Left cardiac atrium (tissue), 1 donor: ENCODE measurements around a stretch of chr15.

DNA sequence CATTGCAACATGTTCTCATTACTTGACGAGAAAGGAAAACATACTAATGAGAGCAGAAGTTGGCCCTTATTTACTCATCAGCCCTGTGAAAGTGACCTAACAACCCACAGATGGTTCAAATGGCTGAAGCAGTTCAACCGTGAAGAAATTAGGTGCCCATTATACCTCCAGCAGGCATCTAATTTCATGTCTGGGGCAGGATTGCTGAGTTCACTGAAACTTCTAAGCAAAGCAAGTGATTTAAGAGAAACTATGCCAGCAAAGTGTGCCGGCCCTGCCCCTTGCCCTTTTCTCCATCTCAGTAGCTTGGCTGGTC, 9.0 kb downstream of the AQP9 start:
- PRO-cap: no peak

- PRO-cap: no peak
Observed at GRCh38 chr15:58228771-58229089, 90.5 kb downstream of the AQP9 start.

- PRO-cap: no peak
Observed at GRCh38 chr15:58229115-58229930, 91.1 kb downstream of the AQP9 start.

DNA sequence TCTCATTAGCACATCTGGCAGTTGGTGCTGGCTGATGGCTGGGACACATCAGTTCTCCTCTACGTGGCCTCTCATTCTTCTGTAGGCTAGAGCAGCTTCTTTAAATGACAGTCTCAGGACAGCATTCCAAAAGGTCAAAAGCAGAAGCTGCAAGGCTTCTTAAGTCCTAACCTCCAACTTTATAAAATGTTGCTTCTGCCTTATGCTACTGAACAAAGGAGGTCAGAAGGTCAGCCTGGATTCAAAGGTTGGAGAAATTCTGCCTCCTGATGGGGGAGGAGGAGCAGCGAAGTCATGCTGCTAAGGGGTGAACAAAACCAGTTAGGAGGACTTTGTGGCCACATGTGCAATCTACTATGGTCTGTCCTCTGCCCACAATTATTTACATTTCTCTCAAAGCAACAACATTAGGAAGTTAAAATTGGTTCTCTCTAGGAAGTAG, 144.1 kb downstream of the AQP9 start:
- PRO-cap: no peak

DNA sequence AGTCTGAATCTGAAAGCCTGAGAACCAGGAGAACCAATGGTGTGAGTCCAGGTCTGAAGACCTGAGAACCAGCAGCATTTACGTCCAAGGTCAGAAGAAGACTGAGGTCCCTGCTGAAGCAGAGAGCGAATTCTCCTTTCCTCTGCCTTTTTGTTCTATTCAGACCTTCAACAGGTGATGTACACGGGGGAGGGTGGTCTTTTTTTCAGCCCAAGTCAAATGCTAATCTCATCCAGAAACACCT, 144.7 kb downstream of the AQP9 start:
- PRO-cap: no peak

DNA sequence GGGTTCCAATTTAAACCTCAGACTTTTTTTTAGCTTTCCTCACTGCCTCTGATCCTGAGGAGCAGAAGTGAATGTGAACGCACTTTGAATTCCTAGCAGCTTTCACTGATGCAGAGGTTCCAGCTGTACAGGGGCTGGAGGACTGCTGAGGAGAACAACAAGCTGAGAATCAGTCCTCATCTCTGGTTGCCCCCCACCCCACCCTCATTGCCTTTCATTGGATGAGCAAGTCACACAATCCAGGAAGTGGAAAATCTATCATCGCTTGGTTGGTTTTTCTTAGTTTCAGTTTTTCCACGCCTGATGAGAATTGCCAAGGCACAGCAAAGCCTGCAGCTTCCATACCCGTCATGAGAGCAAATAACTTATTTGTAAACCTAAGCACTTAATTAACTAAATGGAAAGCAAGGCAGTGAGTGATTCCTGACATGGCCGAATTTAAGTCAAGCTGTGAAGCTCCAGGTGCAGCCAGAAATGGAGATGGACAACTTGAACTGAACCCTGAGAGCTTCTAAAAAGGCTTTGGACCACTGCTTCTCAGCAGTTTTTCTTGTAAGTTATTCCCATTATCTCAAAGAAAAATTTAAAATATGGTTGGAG, 21.4 kb upstream of the LIPC start:
- PRO-cap: no peak

- PRO-cap: no peak
Observed at GRCh38 chr15:58423161-58423528, 8.6 kb upstream of the LIPC start.

DNA sequence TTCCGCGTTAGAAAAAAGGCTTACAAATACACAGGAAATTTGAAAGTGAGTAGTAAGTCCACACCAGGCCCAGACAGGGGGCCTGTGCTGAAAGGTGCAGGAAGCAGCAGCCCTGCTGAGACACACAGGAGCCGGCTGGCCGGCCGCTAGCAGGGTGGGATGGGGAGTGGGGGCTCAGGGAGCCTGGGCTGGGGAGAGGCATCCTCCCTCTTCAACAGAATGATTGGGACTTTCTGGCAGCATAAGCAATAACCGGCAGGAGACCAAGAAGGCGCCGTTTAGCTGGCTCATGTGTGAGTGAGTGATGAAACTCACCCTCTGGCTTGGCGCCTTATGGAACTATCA, 13.1 kb downstream of the LIPC start:
- PRO-cap: no peak

GRCh38 chr15:58458913-58459495, 27.2 kb downstream of the LIPC start:
- PRO-cap: no peak

DNA sequence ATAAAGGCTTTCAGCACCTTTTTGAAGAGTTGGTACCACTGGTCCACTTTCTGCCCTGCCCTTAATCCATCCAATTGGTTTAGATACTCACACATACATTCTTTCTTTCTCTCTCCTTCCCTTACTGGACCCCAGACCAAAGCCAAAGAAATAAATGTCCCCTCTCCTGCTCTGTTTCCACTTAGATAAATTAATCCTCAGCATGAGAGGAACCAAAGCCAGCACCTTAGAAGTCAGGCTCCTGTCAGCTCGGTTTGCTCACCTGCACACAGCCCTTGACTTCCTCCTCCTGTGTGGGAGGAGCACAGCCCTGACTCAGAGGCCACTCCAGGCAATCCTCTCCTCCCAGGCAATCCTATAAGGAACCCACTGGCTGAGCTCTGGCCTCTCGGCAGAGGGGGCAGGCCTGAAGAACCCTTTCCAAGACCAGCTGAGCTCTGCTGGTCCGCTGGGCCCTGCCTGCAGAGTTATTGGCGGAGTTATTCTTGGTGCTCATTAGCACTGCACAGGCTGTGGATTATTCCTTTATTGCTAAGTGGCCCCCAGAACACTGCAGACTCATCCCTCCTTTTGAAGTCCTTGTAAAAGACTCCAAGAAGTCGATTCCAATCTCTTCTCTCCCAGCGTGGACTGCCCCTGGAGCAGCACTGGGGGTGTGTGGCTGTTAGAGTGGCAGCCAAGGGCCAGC, 30.8 kb downstream of the LIPC start:
- PRO-cap: no peak

GRCh38 chr15:58467082-58467656, 35.4 kb downstream of the LIPC start:
- PRO-cap: no peak

GRCh38 chr15:58475489-58476071, 43.8 kb downstream of the LIPC start:
- PRO-cap: no peak

DNA sequence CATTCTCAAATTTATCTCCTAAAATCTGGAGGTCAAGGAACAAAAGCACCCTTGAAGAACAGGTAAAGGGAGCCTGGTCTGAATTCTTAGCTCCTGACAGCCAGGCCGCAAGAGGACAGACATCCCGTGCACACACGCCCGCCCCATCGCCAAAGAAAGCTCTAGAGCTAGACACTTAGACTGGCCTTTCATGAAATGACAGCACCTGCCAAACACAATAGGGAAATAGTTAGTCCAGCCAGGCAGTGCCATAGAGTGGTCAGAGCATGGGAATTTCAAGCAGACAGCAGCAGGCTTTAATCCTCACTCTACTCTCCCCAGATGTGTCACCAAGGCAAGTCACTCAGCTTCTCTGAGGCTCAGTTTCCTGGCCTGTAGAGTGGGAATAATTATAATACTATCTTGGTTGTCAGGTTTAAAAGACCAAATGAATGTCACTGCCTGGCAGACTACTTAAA, 59.3 kb downstream of the LIPC start:
- PRO-cap: no peak

DNA sequence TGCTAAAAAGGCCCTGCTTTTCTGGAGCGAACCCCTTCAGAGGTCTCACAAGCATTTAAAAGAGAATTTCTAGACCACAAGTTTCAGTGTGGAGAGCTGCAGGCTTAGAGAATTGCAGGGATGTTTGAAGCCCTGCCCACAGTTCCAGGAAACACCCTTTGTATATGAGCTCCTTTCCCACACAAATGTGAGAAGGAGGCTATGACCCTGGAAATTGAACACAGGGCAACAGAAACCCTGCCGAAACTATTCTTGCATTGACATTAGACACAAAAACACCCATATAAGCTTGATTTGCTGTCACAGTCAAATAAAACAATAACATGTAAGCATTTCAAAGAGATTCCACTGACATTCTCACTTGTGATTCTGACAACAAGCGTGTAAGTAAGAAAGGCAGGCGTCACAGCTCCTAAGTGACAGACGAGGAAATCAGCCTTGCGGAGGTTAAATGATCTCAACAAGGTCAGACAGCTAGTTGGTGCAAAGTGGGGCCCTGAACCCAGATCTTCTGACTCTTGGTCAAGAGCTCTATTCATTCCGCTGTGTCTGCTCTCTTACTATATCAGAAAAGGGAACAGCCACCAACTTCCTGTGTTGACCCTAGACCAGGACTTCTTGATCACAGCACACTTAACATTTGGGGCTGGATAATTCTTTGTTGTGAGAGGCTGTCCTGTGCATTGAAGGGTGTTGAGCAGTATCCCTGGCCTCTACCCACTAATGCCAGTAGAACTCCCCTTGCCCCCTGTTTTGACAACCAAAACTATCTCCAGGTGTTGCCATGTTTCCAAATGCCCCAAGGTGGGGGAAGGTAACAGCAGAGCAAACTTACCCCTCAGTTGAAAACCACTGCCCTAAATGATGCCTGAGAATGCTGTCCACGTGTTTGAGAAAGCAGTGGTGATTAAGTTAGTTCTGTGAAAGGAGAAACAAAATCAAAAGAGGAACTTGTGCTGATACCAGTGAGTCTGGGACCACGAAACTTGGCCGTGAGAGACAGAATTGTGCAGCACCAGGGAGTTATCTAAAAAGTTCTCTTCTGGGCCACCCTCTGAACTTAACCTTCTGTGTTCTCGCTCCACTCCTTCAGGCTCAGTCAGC, 86.0 kb downstream of the LIPC start:
- PRO-cap: no peak

DNA sequence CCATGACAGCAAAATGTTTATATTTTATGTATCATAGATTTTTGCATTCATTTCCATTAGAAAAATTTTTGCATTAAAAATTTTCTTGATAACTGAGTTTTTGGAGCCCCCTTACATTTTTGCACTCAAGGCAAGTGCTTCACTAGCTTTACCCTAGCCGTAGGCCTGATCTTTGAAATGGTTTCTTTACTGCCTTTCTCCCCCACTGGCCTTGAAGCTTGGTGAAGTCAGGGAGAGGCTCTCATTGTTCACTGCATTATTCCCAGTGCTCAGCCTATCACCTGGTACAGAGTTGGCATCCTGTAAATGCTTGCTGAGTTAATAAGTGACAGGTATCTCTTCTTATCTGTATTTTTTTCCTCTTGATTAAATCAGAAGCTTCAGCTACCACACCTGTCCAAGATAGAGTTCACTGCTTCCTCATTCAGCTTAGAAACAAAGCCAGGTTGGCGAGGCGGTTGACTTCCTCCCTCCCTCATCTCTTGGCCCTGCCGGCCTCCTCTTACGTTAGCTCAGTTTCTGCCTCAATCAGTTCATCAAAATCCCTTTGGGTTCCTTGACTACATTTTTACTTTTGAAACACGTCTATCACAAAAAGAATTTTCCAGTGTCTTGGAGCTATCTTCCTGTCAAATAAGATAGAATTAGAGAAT, 142.8 kb downstream of the LIPC start:
- PRO-cap: no peak

DNA sequence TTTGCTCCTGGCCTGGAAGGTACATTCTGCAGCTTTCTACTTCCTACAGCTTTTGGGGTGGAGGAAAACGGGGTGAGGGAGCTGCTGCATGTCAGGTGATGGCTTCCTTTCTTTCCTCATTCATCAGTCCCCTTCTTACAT, 985 bp downstream of the MINDY2 start:
- PRO-cap: no peak

GRCh38 chr15:58888159-58888671, 45.3 kb downstream of the SLTM start:
- PRO-cap: no peak

GRCh38 chr15:59168534-59169101, 38.0 kb upstream of the LDHAL6B start:
- PRO-cap: no peak

DNA sequence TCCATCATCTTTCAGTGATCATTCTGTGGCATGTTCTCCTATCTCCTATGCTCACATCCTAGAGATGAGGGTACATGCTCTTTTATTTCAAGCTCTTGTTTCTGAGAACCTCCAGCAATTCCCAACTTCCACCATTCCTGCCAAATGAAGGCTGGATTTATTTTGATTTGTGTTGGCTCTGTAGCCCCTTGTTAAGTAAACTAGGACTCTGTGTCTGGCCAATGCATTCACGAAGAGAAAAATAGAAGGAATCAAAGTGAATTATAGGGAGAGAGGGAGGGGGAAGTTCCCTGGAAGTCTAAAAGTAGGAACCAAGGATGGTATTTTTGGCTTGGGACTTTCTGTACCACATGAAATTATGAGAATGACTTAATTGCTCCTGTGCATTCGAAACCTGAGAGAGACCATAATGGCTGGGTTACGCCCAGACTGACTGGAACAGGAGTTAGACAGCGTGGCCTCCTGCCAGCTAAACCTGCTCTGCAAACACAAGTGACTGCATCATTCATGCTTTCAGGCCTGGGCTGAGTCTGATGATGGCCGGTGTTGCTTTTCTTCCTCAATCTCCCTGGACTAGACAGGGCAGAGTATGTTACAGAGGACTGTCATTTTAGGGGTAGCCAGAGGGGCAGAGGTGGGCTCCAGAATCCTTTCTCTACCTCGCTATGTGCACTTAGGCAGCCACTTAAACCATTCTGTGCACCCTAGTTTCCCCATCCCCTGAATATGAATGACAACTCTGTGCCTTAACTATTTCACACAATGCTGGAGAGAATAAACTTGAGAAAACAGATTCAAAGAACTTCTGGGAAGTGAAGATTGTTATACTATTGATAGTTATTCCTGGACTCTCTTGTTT, 58.9 kb downstream of the MYO1E start:
- PRO-cap: no peak

DNA sequence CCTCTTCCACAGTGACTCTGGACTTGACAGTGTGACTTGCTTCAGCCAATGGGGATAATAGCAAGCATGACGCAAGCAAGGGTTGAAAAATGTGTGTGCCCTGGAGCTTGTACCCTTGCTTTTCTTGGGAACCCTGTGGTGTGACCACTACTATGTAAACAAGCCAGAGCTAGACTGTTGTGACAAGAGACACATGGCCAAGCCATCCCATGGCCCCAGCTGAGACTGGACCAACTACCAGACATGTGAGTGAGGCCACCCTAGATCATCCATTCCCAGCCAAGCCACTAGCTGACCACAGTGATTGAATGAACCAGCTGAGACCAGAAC, 11.8 kb downstream of the MYO1E start:
- PRO-cap: no peak